Natural killer cell (primary cell): ENCODE data around the gene ARF4.

DNA sequence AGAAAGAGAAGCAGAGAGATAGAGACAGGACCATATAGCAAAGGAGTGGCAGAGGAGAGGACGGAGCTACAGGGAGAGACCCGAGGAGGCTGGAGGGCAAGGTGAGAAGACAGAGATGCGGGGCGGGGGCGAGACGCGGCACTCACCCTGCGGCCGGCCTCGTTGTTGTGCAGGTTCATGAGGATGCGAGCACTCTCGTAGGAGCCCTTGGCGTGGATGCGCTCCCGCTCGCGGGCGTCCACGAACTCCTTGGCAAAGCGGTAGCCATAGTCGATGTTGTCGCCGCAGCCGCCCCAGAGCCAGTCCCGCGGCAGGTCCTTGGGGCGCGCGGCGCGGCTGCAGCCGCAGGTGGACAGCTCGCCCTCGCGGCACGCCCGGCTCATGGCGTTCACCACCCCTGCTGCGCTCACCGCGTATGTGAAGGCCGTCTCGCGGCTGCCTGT is 12.9 kb downstream of the WNT5A start:
- PRO-cap, result no peak

- PRO-cap, result no peak
These were observed 36.5 kb downstream of the CCDC66 start for GRCh38 chr3:56593068-56594195.

GRCh38 chr3:56787265-56787625 is 14.5 kb downstream of the ARHGEF3 start:
- PRO-cap, result no peak

DNA sequence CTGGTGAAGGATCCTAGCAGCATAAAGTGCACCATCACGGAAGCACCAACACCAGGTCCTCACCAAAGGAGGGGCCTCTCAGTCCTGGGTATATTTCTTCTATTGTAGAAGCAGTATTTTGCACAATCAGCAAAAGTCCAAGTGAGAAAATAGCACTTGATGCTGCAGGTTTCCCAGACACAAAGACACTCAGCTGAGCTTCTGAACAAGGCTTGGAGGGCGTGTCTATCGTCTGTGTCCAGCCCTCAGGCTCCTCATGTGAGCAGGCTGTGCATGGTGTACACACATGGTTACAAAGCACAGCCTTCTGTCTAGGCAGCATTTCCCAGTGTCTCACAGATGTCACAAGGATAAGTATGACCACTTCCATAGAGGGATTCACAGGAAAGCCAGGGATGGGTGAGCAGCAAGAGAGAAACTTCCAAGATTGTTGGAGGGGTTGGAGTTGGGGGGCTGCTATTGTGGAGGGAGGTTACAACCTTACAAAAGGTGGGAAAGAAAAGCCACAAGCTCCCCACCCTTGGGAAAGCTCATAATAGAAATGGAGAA is 98.2 kb upstream of the SPATA12 start:
- PRO-cap, result no peak

DNA sequence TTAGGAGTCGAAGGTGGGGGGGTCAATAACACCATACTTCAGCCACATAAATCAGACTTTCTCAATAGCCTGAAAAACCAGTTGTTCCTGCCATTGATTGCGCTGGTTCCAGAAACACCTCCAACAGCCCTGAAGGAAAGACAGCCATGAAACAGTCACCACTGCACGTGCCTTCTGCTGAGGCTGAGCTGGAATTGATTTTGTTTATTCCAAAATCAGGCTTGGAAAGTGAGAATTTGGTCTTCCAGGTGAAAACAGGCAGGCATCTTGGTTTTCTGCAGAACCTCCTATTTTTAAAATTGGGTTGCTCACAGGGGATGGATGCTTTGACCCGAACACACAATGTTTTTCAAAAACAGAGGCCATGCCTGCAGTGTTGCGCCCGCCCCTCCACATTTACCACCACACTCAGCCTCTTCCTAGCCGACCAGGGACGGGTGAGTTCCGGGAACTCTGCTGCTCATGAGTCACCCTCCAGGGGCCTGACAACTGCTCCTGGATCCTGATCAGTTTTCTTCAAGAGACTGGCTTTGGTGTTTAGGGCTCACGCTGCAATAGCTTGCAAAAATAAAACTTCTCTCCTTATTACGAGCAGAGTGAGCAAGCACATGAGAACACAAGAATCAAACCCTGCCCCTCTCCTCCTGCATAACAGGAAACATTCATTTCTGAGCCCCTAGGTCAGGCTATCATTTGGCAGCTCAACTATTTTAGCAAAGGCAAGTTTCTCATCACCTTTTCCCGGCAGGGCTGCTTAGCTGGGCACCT is 53.1 kb upstream of the SPATA12 start:
- PRO-cap, result no peak

- PRO-cap, result no peak
These were observed 42.9 kb upstream of the SPATA12 start for GRCh38 chr3:57017522-57018031.

DNA sequence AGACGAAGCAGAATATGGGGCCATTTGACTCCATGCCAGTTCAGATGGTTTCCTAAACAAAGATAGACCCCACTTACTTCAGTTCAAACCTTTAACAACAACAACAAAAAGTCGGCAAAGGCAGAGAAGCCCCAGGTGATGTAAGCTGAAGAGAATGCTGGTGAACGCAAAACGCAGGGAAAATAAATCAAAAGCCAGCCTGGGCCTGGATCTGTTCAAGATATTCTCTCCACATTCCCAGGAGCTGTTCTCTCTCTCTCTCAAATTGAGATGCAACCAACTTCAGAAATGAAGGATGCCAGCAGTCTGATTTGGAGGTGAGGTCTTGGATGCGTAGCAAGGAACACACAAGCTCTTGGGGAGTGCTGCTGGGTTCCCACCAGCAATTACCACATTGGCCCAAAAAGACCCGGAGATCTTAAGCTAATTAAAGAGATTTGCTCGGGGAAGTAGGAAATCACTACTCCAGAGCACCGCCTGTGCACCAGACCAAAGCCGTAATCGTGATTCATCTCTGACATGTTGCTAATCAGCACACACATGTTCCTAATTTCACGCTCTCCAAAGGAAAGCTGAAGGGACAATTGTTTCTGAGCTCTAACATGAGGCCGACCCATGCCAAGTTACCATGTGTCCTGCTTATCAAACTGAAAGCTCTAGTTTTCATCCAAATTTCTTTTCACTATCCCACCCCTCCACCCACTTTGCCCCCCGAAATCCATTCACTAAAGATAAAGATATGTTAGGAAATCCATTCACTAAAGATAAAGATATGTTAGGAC is 37.1 kb downstream of the IL17RD start:
- PRO-cap, result no peak

GRCh38 chr3:57252480-57252792 is 24.9 kb downstream of the APPL1 start:
- PRO-cap, result no peak

GRCh38 chr3:57260579-57260853 is 32.0 kb downstream of the ASB14 start:
- PRO-cap, result no peak

- PRO-cap, result bidirectional peak, plus-strand start at chr3:57597826, minus-strand start at chr3:57597344
These were observed at the start of gene ARF4 for GRCh38 chr3:57596755-57597504. Gene ARF4, minus strand, starts transcription at chr3:57597344.

GRCh38 chr3:57628815-57629070 is 31.6 kb upstream of the ARF4 start:
- PRO-cap, result no peak

DNA sequence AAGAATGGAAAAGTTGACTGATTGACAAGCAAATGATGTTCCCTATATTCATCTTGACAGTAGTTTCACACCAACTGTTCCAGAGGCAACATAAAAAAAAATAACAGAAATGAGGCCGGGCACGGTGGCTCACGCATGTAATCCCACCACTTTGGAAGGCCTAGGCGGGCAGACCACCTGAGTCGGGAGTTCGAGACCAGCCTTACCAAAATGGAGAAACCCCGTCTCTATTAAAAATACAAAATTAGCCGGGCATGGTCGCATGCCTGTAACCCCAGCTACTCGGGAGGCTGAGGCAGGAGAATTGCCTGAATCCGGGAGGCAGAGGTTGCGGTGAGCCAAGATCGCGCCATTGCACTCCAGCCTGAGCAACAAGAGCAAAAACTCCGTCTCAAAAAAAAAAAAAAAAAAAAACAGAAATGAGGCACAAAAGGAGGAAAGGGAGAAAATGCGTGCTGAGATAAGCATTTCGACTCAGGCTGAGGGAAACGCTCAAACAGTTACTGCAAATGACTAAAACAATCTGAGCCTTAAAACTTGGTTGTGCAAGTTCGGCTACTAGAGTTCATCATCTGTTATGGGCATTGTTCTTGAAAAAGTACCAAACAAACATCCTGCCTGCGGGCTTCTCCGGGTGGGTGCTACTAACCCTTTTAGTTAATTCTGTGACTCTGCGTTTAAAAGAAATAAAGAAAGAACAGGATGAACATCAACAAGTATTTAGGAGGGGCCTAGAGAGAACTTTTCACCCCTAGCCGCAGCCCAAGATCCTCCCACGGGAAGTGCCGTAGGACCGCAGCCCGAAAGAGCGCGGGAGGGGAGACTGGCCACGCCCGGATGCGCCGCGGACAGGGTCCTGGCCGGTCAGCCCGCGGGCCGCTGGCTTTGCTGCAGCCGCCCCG is 789 bp downstream of the DENND6A start:
- PRO-cap, result bidirectional peak, plus-strand start outside the sequence, minus-strand start at position 579 of the sequence

- PRO-cap, result unidirectional peak, minus-strand start at chr3:57815181
These were observed 58.9 kb downstream of the SLMAP start for GRCh38 chr3:57814969-57815462.

GRCh38 chr3:57864429-57865042 is 108.4 kb downstream of the SLMAP start:
- PRO-cap, result no peak

GRCh38 chr3:57883085-57883780 is 125.0 kb upstream of the FLNB start:
- PRO-cap, result no peak

DNA sequence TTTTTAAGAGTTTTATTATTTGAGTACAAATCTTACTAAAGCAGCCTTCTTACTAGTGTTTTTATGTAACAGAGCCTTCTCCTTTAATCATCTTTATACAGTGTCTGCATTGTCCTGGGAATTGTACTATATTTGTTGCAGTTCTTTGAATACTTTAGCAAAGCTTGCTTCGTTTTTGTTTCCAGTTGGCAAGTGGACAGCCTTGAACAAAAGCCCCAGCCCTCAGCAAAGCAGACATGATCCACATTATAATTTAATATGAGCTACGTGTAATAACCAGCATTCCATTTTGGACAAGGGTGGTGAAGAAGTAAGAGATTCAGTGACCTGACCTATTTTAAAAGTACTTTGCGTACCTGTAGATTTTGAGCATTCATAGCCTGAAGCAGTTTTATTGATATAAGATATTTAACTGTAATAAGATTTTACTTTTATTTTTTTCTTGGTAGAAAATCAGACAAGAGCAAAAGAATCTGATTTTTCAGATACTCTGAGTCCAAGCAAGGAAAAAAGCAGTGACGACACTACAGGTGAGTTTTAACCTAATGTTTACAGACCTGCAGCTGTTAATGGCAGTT is 112.1 kb upstream of the FLNB start:
- PRO-cap, result no peak

GRCh38 chr3:57912130-57912816 is 95.9 kb upstream of the FLNB start:
- PRO-cap, result no peak

DNA sequence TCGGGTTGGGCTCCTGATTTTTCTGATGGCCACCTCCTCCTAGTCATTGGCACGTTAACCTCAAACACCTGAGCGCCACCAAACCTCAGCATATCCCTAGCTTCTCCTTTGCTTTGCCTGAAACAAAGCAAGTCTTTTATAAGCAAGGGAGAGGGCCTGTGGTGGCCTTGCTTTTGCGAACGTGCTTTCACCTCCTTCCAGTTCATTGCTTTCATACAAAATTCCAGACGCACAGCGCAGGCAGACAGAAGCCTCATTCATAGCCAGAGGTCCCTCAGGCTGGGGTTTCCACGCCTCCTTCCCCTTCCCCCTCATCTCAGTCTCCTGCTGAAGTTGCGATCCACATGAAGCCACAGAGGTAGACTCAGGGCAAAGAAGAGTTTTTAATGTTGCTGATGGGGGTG is 59.5 kb upstream of the FLNB start:
- PRO-cap, result no peak

DNA sequence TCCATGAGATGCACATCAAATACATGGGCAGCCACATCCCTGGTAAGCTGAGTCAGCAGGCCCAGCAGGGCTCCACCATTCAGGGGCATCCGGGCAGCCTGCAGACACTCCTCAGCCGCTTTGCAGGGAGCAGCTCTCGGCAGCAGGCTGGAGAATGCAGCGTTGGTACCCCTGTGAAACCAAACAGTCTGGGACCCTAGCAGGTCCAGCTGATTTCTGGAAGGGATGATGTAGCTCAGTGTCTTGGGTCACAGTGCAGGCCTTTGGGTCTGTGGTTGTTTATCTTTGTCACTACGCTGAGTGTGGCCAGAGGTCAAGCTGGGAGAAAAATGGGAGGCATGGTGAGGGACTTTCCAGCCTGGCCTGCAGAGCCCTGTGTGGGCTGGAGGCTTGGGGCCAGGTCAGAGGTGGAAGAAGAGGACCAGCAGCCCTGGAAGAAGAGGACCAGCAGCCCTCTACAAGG is 67.2 kb downstream of the DNASE1L3 start:
- PRO-cap, result no peak

- PRO-cap, result no peak
These were observed 49.1 kb downstream of the DNASE1L3 start for GRCh38 chr3:58161582-58162142.